ENCODE results near the gene STX1A.

DNA sequence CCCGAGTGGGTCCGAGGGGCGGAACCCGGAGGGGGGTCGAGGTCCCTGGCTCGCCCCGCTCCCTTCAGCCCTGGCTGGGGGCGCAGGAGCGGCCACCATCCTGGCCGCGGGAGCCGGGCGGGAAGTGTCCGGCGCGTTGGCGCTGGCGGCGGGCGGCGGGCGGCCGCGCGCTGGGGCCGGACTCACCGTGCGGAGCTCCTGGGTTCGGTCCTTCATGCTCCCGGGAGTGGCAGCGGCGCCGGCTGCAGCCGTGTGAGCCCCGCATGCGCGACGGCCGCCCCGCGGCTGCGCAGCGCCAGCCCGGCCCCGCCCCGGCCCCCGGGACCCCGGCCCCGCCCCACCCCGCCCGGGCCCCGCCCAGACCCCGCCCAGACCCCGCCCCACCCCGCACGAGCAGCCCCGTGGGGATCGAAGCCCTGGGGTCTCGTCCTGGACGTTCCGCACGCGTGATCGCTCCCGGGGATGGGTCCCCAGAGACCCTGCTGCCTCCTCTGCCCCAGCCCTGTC, at the start of gene STX1A:
STX1A (minus strand) TSS at position 254 of the 507 bp plus-strand sequence.
- RRBS = 1% methylated on average over 51 of the region's 65 CpGs

DNA sequence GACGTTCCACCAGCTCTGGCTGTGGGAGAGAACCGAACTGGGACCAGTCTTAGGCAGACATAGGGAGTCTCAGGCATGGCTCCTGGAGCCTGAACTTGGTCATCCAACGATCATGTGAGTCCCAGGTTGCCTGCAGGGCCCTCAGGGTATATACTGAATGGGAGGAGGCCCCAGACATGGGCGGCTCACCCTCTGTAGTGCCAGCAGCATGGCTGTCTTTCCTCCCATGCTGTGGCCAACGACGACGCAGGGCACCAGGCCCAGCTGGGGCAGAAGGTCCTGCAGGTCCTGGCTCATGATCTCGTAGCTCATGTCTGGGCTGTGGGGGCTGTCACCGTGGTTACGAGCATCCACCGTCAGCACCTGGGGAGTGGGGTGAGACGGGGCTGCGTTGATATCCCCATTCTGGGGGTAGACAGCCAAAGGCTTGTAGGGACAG, 1.2 kb downstream of the ABHD11 start:
- RRBS = no CpG with 5 or more reads among the region's 13 CpGs

DNA sequence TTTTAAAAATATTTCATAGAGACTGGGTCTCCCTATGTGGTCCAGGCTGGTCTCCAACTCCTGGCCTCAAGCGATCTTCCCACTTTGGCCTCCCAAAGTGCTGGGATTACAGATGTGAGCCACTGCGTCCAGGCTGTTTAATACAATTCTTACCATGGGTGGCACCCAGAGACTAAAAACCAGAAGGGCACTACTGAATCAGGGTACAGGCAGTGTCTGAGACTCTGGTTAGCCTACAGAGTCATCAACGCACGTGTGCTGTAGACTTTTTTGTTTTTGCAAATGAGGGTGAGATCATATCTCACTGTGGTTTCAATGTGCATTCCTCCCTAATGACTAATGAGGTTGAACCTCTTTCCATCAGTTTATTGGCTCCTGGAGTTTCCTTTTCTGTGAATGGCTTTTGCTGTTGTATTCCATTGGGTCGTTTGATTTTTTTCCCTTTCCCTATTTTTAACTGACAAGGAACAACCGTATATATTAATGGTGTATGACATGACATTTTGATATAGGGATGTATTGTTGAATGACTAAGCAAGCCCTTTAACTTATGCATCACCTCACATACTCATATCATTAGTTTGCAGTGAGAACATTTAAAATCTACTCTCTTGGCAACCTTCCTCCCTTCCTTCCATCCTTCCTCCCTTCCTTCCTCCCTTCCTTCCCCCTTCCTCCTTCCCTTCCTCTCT, 9.2 kb upstream of the METTL27 start:
- RRBS = no CpG with 5 or more reads among the region's 6 CpGs

GRCh38 chr7:74044603-74045315, 16.8 kb downstream of the ELN start:
- RRBS = 79% methylated on average over 1 of the region's 16 CpGs

GRCh38 chr7:74219591-74220575, 10.1 kb downstream of the LAT2 start:
- RRBS = no CpG with 5 or more reads among the region's 20 CpGs

- RRBS = 15% methylated on average over 5 of the region's 25 CpGs
Observed at GRCh38 chr7:74224246-74225026, 14.6 kb downstream of the LAT2 start.

- RRBS = no CpG with 5 or more reads among the region's 21 CpGs
Observed at GRCh38 chr7:74231162-74231788, 21.5 kb downstream of the LAT2 start.

GRCh38 chr7:74287318-74287720, 1.9 kb upstream of the CLIP2 start:
- RRBS = no CpG with 5 or more reads among the region's 4 CpGs

- RRBS = no CpG with 5 or more reads among the region's 2 CpGs
Observed at GRCh38 chr7:74350683-74351167, 61.5 kb downstream of the CLIP2 start.

DNA sequence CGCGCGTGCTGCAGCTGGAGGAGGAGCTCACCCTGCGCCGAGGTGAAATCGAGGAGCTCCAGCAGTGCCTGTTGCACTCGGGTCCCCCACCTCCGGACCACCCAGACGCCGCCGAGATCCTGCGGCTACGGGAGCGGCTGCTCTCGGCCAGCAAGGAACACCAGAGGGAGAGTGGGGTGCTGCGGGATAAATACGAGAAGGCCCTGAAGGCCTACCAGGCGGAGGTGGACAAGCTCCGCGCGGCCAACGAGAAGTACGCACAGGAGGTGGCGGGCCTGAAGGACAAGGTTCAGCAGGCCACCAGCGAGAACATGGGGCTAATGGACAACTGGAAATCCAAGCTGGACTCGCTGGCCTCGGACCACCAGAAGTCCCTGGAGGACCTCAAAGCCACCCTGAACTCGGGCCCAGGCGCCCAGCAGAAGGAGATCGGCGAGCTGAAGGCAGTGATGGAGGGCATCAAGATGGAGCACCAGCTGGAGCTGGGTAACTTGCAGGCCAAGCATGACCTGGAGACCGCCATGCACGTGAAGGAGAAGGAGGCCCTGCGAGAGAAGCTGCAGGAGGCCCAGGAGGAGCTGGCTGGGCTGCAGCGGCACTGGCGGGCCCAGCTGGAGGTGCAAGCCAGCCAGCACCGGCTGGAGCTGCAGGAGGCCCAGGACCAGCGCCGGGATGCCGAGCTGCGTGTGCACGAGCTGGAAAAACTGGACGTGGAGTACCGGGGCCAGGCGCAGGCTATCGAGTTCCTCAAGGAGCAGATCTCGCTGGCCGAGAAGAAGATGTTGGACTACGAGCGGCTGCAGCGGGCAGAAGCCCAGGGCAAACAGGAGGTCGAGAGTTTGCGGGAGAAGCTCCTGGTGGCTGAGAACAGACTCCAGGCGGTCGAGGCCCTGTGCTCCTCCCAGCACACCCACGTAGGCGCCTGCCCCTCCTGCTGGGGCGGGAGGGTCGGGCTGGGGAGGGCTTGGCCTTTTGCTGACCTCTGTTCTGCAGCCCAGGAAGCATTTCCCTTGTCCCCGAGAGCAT, 77.5 kb upstream of the GTF2IRD1 start:
- RRBS = 14% methylated on average over 6 of the region's 60 CpGs

DNA sequence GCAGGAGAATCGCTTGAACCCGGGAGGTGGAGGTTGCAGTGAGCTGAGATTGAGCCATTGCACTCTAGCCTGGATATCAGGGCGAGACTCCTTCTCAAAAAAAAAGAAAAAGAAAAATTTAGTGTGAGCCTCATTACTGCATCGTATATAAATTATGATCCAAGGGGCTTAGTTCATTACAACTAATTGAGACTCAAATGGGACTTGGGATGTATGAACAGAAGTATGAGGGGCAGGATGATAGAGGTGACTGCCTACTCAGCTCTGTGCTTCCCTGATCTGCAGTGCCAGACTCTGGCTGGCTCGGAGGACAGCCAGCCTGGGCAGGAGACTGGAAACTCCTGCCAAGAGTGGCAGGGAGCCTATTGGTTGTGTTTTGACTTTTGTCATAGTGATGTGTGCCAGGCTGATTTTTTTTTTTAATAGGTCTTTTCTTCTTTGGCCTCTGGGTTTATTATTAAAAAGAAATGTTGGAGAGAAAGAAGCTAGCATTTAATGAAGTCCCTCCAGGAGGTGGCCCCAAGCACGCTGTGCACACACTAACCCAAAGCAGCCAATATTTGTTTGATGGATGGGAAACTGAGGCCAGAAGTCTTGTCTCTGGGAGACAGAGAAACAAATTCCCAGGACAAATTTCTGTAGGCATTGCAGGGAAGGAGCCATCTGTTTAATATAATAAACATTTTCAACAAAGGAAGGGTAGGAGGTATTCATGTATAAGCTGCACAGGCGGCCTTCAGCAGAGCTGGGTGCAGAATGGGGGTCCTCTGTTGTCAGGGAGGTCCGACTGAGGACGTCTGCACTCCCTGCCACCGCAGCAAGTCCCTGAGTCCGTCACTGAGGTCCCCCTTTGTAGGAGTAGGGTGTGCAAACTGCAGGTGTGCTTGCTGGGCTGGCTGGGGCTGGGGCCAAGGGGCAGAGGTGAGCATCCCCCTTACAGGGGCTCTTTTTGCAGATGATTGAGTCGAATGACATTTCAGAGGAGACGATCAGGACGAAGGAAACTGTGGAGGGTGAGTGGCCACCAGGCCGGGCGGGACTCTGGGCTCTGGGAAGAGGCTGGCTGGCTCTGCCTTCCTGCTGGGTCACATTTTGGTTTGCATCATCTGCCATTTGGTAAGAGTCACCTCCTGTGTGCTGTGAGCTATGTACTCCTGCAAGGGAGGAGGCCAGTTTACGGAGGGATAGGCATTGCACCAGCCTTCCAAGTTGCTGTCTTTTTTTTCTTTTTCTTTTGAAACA, 73.4 kb upstream of the GTF2IRD1 start:
- RRBS = no CpG with 5 or more reads among the region's 17 CpGs

DNA sequence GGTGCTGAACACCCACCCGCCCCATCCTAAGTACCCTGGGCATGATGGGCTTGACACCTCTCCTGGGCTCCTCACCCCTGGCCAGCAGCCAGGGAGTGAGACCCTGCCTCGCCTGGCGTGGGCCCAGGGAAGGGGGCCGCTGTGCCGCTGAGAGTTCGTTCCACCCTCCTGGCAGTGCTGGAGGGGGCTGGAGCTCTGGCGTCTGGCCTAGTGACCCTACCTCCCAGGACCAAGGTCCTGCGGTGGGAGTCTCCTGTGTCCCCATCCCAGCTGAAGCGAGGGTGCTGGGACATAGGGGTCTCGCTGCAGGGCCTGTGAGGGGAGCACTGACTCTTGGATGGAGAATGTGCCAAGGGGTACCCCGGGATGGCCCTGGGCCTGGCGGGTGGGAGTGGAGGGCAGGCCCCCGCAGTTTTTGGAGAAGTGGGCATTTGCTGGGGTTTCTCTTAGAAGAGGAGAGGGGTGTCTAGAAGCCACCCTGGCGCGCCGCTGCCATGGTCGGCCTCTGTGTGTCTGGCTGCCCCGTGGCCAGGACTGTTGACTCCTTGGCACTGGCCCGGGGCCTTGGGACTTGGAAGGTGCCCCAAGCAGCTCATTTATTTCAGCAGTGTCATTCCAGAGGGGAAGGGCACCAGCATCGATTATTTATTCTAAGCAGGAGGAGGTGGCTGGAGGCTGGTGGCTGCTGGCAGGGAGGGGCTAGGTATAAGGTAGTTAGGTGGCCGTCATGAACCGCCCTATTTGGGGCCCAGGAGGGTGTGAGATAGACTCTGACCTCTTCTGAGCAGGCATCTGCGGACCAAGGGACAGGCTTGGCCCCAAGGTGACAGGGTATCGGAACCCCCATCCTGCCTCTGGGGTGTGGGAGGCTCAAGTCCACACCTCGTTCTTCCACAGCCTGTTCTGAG, 1.4 kb downstream of the GTF2IRD1 start:
- RRBS = no CpG with 5 or more reads among the region's 25 CpGs

DNA sequence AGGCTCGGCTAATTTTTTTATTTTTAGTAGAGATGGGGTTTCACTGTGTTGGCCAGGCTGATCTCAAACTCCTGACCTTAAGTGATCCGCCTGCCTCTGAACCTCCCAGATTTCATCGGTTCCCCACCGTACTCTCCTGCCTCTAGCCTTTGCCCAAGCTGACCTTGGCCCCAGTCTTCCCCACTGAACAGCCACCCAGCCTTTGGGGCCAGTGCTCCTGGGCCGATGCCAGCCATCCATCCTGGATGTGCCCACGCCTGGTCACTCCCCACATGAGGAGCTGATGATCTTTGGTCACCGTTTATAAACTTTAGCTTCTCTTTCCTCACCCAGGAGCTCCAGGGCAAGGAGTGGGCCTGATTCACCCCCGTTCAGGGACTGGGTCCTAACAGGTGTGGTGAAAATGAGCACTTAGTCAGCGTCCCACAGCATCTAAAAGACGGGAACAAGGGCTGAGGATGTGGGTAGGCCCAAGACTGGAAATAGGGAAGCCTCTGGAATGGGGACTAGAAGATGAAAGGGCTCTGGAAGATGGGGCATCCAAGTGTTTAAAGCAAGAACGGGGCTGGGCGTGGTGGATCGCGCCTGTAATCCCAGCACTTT, 22.9 kb downstream of the GTF2IRD1 start:
- RRBS = no CpG with 5 or more reads among the region's 14 CpGs

- RRBS = no CpG with 5 or more reads among the region's 18 CpGs
Observed at GRCh38 chr7:74480828-74481500, 27.3 kb downstream of the GTF2IRD1 start.

- RRBS = no CpG with 5 or more reads among the region's 4 CpGs
Observed at GRCh38 chr7:74492696-74492895, 38.9 kb downstream of the GTF2IRD1 start.

DNA sequence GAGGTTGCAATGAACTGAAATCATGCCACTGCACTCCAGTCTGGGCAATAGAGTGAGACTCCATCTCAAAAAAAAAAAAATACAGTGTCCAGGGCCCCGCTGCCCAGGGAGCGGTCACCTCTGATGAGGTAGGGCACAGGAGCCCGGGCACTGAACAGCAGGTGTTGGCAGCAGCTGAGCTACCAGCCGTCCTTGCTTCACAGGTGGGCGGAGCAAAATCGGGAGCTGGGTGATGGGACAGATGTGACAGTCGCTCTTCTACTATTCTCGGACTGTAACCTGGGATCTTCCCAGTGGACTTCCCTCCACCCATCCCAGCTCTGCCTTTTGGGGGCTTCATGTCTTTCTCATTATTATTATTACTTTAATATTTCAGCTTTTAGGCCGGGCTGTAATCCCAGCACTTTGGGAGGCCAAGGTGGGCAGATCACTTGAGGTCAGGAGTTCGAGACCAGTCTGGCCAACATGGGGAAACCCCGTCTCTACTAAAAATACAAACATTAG, 49.4 kb downstream of the GTF2IRD1 start:
- RRBS = no CpG with 5 or more reads among the region's 11 CpGs

DNA sequence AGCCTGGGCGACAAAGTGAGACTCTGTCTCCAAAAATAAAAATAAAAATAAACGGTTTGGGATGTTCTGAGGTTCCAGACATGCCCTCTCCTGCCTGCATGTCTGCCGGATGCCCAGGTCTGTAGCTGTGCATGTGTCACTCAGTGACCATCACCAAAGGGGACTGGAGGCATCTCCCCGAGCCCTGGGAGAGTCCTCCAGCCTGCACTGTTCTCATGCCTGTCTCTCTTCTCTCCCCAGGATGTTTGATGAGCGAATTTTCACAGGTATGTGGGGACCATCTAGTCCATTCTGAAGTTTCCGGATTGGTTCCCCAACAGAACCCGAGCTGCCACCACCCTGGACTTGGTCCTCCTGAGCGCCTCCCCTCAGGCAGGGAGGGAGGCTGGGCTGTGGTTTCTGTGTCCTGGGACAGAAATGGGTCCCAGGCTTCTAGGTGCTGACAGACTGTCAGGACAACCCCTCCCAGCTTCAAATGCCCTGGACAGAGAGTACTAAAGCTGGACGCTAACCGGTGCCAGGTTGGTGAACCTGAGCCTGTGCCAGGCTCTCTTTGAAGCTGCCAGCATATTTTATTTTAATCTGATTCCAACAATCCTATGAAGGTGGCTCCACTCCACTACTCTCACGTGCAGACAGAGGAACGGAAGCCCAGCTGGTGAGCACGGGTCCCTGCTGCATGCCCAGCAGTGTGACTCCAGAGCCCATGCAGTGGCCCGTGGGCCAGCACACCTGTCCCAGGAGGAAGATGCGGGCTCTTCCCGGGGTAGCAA, 81.4 kb downstream of the GTF2IRD1 start:
- RRBS = no CpG with 5 or more reads among the region's 16 CpGs

DNA sequence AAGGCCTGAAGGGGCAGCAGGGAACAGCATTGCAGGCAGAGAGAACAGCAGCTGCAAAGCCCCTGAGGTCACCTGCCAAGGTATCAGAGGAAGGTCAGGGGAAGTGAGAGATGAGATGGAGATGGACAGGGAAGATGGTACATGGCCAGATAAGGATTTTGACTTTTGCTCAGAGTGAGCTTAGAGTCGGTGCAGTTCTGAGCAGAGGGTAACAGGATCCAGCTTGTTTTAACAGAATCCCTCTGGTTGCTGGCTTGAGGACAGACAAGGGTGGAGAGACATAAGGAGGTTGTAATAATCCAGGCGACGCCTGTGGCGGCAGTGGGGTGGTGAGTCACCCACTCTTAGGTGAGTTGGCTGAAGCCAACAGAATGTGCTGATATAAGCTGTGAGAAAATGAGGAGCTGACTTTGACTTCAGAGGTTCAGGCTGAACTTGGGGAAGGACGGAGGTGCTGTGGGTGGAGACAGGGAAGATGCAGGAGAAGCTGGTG, 82.2 kb upstream of the GTF2I start:
- RRBS = no CpG with 5 or more reads among the region's 5 CpGs

DNA sequence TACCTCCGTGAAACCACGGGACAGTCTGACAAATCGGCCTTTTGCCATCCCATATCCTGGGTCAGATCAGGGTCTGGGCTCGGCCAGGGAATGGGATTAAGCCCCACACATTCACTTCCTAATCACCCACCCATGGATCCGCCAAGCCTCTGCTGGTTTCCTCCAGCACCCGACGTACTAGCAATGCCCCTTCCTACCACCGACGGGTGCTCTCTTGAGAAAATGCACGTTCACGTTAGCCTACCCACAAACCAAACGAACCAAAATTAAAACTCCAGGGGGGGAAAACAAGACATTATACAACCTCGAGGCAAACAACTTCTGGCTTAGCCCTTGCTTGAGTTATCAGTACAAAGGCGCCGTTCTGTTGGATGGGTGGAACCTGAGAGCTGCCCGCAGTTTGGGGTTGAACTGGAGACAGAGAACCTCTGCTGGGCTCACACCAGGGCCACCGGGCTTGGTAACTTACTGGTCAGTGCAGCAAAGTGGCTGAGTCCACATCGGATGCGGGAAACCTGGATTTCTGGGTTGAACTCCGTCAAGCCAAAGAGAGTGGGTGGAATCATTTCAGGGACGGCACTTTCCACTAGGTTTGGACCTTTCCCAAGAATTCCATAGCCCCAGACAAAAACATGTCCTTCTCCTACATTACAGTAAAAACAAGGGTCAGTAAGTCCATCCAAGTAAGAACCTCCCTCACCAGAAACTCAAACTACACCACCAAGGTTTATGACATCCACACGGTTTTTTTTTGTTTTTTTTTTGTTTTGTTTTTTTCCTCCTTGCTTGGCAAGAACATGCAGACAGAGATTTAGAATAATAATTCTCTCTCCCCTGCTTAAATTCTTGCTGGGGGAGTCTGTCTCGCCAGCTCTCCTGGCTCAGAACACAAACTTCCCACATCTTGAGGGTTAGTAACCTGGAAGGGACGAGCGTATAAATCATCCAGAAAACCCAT, 17.9 kb downstream of the RCC1L start:
- RRBS = no CpG with 5 or more reads among the region's 25 CpGs

DNA sequence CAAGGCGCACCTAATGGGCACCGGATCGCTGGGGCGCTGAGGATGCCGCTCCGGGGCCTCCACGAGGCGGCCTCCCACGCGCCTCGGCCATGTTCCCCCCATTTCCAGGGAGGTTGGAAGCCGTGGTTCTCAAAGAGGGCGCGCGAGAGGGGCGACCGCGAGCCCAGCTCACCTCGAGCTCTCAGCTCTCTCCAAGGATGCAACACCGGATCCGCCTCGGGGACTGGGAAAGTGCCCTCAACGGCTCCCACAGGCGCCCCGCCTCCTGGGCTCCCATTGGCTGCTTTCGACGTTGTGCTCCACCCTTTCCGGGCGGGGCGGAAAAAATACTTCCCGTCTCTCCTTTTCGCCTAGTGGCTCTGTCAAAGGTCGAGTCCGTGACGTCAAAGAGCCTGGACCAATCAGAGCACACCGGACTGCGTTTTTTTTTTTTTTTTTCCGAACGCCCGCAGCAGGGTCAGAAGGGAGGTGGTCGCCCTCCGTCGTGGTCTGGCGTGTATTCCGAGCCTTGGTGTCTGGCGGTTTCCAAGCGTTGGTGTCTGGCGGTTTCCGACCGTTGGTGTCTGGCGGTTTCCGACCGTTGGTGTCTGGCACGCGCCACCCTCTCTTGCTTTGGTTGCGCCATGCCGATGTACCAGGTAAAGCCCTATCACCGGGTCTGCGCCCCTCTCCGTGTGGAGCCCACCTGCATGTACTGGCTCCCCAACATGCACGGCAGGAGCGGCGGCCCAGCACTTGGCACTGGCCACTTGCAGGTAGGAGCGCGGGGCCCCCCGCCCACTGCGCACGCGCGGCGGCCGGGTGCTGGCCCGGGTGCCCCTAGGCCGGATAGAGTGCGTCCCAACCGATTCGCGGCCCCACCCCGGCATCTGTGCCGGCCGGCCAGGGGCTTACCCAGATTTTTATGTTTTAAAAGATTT, 23.9 kb downstream of the SPDYE15 start:
- RRBS = no CpG with 5 or more reads among the region's 81 CpGs

Data from Ishikawa (cell line).